Endothelial cell (in vitro differentiated cells): ENCODE results near the genes IL20, PIGR, CD55 and CR1.

- PRO-cap: no peak
Measured at GRCh38 chr1:206703026-206704173, 18.7 kb downstream of the MAPKAPK2 start.

GRCh38 chr1:206723370-206724178 lies 38.9 kb downstream of the MAPKAPK2 start:
- PRO-cap: no peak

DNA sequence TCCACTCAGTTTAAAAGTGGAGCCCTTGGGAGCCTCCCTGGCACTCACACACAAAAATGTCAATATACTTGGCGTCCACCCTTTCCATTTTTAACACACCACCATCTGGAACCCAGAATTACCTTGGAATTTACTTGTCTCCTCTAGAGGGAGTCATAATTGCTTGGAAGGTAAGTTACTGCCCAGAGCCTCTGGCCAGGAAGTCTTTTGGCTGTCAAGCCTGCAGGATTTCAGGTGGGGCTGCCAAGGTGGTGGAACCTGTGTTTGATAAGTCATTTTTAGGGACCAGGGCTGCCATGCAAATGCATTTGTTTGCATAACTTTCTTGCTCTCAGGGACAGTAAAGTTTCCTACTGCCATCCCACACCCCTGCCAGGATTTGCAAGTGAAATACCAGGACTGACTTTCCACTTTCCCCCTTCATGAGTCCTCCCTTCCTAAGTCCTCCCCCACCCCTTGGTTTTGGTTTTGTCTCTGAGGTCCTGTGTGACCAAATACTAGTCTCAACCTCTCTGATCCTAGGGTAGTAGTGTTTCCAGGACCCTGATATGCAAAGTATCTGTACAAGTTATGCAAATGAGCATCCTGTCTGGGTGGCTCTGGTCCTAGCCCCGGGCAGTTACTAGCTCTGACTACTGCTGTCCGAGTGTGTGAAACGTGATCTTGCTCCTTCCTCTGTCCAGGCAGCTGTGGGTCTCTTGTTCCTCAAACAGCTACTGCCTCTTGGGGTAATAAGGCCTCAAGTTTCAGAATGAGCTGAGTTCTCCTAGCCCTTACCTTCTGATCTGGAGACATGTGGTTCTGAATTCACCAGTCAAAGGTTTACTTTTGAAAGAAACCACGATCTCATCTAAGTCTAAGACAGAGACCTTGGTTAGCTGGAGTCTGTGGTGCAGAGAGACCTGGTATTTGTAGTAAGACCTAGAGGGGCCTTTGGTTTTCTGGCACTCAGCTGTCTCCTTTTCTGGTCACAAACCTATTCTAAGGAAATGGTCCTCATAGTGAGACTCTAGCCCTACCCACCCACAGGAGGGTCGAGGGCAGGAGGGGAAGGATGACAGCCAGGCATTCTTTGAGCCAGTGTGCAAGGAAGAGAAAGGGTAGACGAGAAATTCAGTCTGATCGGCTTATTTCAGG lies 31.2 kb upstream of the IL19 start:
- PRO-cap: no peak

DNA sequence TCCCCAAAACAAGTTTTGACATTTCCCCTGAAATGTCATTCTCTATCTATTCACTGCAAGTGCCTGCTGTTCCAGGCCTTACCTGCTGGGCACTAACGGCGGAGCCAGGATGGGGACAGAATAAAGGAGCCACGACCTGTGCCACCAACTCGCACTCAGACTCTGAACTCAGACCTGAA lies at the start of gene IL20:
Gene IL20, plus strand, starts transcription at position 152 of the 179 bp plus-strand sequence.
- PRO-cap: no peak

DNA sequence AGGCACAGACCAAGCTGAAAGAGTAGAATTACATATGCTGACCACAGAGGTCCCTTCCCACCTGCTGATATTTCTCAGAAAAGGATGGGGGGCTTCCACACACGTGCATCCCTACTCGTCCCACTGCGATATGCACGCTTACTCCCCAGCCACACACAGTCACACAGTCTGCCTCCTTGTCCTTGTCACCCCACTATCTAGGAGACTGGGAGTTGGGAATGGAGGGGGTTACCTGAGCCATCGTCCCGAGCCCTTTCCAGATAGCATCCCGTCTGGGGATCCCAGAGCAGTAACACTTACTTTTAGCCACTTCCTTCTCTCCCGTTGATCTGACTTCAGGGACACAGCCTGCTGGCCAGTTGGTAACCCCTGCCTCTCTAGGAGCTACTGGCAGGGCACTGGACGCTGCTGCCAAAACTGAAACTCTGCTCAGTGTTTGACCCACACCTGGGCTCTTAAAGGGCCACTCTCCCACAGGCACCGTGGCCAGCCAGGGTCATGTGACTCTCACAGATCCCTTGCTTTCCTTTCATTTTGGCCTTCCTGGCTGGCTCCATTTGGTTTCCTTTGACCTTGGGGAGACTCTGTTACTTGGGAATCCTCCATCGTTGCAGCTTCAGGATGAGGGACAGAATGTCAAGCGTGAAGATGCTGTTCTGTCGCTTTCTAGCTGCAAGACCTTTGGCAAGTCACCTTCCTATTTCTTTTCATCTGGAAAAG lies at the start of gene PIGR:
Gene PIGR, minus strand, starts transcription at position 431 of the 720 bp plus-strand sequence.
- PRO-cap: no peak

GRCh38 chr1:207007122-207007910 lies 25.2 kb downstream of the C1orf116 start:
- PRO-cap: no peak

DNA sequence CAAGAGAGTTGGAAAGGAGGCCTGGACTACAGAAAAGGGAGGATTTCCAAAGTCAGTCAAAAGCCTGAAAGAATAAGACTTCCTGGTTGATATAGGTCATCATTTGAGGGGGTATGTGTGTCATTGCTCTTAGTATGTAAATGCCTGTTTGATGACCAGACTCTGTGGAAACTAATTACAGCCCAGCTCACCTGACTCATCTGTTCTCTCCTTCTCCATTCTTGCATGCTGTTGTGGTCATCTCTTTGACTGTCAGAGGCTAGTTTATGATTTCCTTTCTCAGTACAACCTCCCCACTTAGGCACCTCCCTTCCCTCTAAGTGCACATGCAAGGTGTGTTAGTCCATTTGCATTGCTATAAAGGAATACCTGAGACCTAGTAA lies 2.4 kb upstream of the C1orf116 start:
- PRO-cap: no peak

DNA sequence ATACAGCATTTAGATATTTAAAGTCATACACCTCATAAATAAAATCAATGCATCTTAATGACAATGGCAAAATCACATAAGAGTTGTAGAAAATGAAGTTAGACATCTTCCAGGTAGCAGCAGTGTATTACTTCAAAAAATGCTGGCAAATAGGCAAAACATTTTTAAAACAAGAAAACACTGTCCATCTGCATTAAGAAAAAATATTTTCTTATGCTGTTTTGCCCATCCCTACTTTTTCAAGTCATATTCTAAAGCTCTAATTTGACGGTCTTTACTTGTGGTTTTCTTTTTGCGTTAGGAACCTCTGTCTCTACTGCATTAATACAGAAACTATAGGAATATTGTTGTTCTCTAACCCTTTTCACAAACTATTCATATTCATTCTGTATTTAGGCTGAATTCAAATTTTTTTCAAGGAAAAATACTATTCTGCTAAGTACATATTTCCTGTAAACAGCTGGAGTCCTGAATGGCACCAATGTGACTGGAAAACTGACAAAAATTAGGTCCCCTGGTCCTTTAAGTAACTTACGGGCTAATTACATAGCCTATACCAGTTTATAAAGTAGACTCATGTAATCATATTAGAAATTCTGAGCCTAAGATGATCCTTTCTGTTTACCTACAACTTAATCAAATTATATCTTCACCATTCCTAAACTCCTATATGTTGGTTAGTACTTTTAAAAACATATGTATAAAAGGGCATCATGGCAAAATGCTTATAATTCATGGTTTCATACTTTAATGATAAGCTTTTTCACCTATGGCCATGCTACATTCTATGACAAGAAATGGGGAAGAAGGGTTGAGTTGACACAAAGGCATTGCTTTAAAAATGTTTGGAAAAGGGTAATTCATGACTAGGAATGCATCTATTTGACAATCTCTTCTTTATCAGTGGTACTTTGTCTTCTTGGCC lies 6.9 kb downstream of the YOD1 start:
- PRO-cap: no peak

DNA sequence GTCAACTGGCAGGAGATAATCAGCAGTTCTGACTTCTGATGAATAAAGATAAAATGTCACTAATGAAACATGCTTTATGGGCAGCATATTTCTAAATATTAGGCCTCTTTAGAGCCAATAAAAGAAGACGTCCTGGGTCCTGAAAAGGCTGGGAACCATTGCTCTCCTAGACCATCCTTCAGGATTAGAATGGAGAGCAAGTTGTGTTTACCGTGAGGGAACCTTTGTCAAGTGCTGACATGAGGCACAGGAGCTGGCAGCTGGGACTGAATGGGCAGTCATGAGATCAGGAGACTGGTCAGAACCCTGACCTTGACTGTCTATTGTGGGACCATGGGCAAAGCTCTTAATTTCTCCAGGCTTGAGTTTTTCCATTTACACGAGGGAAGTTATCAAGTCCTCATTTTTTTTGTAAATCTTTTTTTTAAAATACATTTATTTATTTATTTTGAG lies 5.1 kb downstream of the PFKFB2 start:
- PRO-cap: no peak

DNA sequence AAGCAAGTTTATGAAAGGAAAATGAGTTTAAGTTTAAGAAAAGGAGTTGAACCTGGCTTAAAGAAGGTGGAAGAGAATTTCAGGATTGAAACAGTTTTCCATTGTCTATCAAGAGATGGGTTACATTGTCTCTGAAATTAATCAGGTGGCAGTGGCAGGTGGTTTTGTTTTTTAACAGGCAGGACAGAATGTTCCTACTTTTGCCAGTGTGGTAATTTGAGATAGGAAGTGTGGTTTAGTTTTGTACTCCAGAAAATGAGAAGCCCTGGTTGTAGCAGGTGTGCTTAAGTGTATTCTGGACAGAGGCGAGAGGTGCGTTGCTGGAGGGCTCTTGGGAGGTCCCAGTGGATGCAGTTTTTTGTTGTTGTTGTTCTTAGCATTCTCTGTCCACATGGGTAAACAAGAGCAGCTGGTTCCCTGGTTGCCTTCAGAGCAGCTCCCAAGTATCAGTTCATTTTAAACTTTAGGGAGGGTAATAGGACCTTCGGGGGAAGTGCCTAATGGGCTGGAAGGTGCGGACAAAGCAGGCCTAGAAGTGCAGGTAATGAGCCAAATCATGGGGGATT lies 5.8 kb downstream of the PFKFB2 start:
- PRO-cap: no peak

DNA sequence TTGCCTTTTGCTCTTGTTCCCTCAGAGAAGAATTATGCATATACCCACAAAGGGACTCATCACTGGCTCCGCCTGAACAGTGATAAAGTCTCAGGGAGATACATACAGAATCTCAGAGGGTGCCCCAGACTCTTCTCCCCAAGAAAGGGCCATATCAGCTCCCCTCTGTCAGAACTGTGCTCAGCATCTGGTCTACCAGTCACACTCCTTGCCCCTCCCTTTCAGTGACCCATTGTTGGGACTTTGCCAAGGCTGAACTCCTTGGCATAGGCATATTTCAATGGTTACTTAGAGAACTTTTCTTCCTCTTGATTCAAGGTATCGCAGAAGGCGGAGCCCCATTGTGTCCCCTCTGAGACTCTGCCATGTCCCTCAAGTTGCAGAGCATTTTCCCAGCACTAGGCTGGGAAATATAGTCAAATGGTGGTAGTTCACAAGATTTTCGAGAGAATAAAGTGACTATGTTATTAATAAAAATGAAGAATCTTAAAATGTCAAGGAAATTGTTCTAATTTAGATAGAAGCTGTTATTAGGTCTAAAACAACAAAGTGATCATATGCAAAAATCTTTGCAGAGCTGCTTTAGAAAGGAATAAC lies 102.4 kb upstream of the CD55 start:
- PRO-cap: no peak

DNA sequence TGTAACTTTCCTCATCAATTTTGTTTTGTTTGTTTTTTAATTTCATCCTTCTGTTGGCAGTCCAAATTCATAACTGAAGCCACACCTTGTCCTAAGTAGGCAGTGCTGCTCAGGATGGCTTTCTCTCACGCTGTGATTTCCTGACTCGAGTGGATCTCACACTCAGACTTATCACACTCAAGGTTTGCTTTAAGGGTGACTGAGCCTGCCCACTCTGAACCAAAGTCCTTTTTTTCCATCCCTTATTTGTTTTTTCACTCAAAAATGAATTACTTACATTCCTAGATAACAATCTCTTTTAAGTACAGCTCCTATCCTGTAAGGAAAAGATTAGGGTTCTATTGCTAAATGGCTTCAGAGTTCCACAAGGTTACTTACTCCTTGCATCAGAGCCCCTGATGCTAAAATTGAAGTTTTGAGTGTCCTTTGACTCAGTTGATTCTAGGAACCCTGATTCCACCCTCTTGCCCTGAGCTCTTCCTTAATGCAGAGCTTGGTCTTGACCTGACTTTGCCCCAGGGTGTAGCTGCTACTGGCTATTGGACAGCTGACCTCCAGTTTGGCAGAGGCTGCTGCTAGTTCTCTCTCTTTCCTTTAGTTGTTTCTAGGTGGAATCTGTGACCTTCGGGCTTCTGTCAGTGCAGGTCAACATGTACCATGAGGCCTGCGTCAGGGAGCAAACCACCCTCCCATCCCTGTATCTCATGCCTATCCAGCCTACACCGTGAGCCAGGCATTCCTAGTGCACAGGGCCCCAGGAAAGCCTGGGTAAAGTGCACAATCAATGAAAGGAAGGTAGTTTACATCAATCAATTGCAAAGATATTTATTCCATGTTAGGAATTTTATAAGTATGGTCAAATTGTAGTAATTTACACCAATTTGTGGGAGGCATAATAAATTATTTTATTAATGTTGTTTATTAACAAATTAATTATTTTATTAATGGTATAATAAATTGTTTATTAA lies 80.1 kb upstream of the CD55 start:
- PRO-cap: no peak

GRCh38 chr1:207321388-207322338 lies at the start of gene CD55:
Gene CD55 (plus strand): TSS chr1:207321678.
- PRO-cap: bidirectional peak, plus-strand start at chr1:207321682, minus-strand start at chr1:207321590; bidirectional peak, plus-strand start at chr1:207321938, minus-strand start at chr1:207321981

GRCh38 chr1:207334235-207334864 lies 12.9 kb downstream of the CD55 start:
- PRO-cap: no peak

DNA sequence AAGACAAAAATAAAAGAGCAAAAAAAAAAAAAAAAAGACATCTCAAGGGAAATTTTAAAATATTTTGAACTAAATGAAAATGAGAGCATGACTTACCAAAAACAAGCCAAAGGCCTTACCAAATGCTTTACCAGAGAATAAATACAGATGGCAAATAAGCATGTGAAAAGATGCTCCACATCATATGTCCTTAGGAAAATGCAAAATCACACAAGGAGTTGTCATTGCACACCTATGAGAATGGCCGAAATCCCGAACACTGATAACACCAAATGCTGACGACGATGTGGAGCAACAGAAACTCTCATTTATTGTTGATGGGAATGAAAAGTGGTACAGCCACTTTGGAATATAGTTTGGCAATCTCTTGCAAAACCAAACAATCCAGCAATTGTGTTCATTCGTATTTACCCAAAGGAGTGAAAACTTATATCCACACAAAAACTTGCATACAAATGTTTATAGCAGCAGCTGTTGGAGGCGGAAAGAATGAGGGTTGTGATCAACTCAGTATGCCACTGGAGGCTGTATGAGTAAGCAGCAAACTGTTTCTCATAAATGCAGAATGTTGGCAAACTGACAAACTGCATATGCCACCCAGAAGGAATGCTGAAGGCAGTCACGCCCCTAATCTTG lies 60.8 kb upstream of the CR2 start:
- PRO-cap: no peak

DNA sequence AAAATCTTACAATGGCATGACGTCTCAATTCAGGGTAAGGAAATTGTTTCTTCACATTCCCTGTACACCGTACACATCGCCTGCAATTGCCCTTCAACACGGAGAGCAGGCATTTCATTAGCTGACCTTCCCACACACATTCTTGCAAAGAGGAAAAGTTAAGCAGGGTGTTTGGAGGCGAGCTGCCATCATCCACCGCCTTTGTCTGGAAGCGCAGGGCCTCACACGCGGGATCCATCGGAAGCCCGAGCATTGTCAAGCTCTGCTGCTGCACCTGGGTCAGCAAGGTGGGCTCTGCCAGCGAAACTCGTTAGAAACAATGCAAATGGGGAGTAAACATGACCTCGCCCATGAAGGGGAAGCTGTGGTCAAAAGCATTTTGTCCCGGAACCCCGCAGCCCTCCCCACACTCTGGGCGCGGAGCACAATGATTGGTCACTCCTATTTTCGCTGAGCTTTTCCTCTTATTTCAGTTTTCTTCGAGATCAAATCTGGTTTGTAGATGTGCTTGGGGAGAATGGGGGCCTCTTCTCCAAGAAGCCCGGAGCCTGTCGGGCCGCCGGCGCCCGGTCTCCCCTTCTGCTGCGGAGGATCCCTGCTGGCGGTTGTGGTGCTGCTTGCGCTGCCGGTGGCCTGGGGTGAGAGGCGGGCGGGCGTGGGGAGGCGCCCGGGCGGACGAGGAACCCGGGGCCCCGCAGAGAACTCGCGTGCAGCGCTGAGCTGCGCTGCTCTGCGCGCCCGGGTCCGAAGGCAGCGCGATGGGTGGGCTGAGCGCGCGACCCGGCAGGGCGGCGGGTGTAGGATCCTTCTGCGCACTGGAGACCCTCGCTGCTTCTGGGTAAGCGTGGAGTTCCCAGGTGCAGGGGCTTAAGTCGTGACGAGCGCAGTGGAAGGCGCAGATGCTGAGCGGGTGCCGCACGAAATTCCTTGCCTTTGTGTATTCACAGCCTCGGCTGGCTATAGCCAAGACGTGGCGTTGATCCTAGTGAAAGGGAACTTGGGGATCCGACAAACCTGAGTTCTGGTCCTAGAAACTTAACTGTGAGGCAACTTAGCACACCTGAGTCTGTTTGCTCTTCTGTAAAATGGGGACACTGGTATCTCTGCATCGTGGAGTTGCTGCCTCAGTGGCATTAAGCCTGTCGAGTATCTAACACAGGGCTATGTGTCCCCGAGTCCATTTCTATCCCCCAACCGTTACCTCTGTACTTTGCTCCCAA lies at the start of gene CR1:
Gene CR1, plus strand, starts transcription at position 407 of the 1,220 bp plus-strand sequence.
- PRO-cap: no peak

GRCh38 chr1:207812866-207813485 lies 61.1 kb downstream of the CD46 start:
- PRO-cap: no peak

DNA sequence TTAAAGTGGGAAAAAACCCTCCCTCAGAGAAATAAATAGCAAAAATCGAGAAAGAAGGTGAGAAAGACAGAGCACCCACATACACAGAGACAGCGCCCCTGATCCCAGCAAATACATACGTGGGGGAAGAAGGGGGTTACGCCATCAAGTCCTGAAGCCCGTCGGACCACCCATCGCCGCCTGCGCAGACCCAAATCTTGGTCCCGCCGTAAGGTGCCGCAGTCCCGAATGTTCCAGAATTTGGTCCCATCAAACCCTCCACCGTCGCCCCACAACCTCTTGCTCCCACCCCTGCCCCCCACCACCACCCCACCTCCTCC lies 71.6 kb downstream of the CD46 start:
- PRO-cap: no peak

- PRO-cap: no peak
Measured at GRCh38 chr1:207826291-207827392, 74.8 kb downstream of the CD46 start.

GRCh38 chr1:207853353-207853721 lies 57.6 kb downstream of the CD34 start:
- PRO-cap: bidirectional peak, plus-strand start at chr1:207853633, minus-strand start at chr1:207853146